ENCODE results near the genes RERE and ENO1.

GRCh38 chr1:8097973-8098421 lies 71.9 kb upstream of the ERRFI1 start:
- PRO-cap = no peak
- RRBS = no CpG with 5 or more reads among the region's 5 CpGs

DNA sequence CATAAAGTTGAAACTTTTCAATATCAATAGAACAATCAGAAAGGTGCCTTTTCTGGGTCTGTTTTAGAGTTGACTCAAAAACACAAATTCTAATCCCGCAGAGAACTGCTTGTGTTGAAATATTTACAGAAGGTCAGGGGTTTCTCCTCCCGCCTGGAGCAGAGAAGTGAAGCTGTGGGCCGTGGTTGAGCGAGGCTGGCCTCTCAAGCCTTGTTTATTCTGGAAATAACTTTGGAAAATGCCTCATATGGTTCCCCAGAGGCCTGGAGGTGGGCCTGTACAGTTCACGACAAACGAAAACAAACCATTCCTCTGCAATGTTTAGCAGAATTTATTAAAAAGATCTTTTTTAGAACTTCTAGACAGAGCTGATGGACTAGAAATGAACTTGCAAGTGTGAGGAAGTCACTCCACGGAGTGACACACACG lies 90.8 kb upstream of the ERRFI1 start:
- PRO-cap = unidirectional peak, plus-strand start at position 161 of the sequence
- RRBS = no CpG with 5 or more reads among the region's 8 CpGs

GRCh38 chr1:8155475-8155902 lies 129.4 kb upstream of the ERRFI1 start:
- PRO-cap = bidirectional peak, plus-strand start at chr1:8155827, minus-strand start at chr1:8155732
- RRBS = no CpG with 5 or more reads among the region's 8 CpGs

- PRO-cap = bidirectional peak, plus-strand start at chr1:8212213, minus-strand start at chr1:8211994
- RRBS = no CpG with 5 or more reads among the region's 31 CpGs
These were observed 106.0 kb upstream of the SLC45A1 start for GRCh38 chr1:8211722-8212477.

DNA sequence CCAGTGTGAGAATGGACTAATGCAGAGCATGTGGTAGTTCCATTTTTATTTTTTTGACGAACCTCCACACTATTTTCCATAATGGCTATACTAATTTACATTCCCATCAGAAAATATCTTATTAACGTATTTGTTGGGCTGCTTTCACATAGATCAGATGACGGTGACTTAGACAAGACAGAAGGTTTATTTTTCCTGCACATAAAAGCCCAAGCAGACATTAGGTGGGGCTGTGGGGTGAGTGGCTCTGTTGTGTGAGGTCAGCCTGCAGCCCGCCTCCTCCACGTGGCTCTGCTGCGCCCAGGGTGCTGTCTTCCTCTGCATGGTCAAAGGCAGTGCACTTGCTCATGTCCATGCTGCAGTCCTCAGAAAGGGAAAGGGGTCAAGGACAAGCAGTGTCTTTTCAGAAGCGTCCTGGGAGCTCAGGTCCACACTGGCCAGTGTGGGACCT lies 36.2 kb upstream of the SLC45A1 start:
- PRO-cap = no peak
- RRBS = no CpG with 5 or more reads among the region's 7 CpGs

- PRO-cap = unidirectional peak, minus-strand start at chr1:8343739
- RRBS = 84% methylated on average over 6 of the region's 45 CpGs
These were observed 25.5 kb downstream of the SLC45A1 start for GRCh38 chr1:8343185-8344036.

GRCh38 chr1:8349943-8350321 lies 32.0 kb downstream of the SLC45A1 start:
- PRO-cap = no peak
- RRBS = 100% methylated on average over 3 of the region's 13 CpGs

GRCh38 chr1:8352877-8353817 lies 35.2 kb downstream of the SLC45A1 start:
- PRO-cap = no peak
- RRBS = no CpG with 5 or more reads among the region's 21 CpGs

GRCh38 chr1:8363790-8364283 lies 45.9 kb downstream of the SLC45A1 start:
- PRO-cap = no peak
- RRBS = no CpG with 5 or more reads among the region's 18 CpGs

- PRO-cap = no peak
- RRBS = 98% methylated on average over 5 of the region's 28 CpGs
These were observed 56.1 kb downstream of the SLC45A1 start for GRCh38 chr1:8373548-8374822.

- PRO-cap = no peak
- RRBS = no CpG with 5 or more reads among the region's 8 CpGs
These were observed 60.6 kb downstream of the SLC45A1 start for GRCh38 chr1:8378450-8379054.

GRCh38 chr1:8427328-8428148 lies 109.6 kb downstream of the SLC45A1 start:
- PRO-cap = no peak
- RRBS = no CpG with 5 or more reads among the region's 9 CpGs

DNA sequence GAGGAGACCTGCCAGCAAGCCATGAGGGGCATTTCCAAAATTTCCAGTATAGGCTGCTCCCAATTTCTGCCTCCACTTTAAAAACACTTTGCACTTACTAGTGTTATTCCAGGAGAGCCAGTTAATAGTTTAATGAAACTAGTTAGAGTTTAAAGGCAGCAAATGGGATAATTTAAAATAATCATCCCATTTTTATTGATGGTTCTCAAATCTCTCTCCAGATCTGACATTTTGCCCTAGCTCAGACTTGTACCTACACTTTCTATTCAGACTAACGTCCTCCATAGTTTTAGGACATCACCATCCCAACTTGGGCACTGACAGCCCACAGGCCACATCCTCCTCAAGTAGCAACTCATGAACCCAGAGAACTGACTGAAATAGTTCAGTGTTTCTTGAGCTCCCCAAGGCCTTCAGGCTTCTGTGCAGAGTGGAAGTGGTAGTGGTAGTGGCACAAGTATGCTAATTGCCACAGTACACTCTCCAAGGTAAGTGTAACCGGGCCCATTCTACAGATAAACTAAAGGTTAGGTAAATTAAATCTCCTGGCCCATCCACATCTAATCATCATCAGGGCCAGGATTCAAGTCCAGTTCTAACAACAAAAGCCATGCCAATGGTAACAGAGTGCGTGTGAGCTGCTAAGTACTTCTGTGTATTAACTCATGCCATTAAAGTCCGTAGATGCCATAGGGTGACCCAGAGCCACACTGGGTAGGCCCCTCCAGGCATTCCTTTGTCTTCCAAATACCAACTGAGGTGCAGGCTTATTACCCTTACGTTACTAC lies 112.6 kb downstream of the SLC45A1 start:
- PRO-cap = no peak
- RRBS = no CpG with 5 or more reads among the region's 5 CpGs

- PRO-cap = no peak
- RRBS = no CpG with 5 or more reads among the region's 5 CpGs
These were observed 205.7 kb downstream of the SLC45A1 start for GRCh38 chr1:8523391-8524155.

- PRO-cap = bidirectional peak, plus-strand start at chr1:8817955, minus-strand start at chr1:8817640
- RRBS = 3% methylated on average over 20 of the region's 35 CpGs
These were observed at the start of gene RERE for GRCh38 chr1:8817560-8817824. Gene RERE, minus strand, starts transcription at chr1:8817640.

DNA sequence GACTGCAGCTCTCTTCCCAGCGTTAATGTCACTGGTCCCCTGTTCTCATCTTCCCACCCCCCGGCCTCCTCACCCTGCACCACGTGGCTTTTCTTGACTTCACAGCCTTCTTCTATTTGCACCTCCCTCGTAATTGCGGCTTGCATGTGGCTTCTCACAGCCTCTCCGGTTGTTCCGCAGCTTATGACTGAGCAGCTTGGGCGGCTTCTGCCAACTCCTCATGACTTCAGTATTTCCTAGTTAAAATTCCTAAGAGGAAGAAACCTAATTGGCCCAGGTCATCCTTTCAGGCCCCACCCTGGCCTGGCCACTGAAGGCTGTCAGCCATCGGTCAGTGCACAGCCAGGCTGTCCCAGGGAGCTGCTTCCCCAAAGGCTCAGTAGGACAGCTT lies 8.5 kb upstream of the RERE start:
- PRO-cap = no peak
- RRBS = 85% methylated on average over 4 of the region's 9 CpGs

DNA sequence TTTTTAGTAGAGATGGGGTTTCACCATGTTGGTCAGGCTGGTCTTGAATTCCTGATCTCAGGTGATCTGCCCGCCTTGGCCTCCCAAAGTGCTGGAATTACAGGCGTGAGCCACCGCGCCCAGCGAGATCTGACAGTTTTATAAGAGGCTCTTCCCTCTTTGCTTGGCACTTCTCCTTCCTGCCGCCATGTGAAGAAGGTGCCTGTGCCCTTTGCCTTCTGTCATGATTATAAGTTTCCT lies 22.5 kb downstream of the ENO1 start:
- PRO-cap = no peak
- RRBS = no CpG with 5 or more reads among the region's 6 CpGs

GRCh38 chr1:8878550-8879594 lies at the start of gene ENO1:
Gene ENO1, minus strand, starts transcription at chr1:8878686.
- PRO-cap = bidirectional peak, plus-strand start at chr1:8878835, minus-strand start at chr1:8878686; bidirectional peak, plus-strand start at chr1:8879386, minus-strand start at chr1:8879082
- RRBS = 2% methylated on average over 51 of the region's 99 CpGs

DNA sequence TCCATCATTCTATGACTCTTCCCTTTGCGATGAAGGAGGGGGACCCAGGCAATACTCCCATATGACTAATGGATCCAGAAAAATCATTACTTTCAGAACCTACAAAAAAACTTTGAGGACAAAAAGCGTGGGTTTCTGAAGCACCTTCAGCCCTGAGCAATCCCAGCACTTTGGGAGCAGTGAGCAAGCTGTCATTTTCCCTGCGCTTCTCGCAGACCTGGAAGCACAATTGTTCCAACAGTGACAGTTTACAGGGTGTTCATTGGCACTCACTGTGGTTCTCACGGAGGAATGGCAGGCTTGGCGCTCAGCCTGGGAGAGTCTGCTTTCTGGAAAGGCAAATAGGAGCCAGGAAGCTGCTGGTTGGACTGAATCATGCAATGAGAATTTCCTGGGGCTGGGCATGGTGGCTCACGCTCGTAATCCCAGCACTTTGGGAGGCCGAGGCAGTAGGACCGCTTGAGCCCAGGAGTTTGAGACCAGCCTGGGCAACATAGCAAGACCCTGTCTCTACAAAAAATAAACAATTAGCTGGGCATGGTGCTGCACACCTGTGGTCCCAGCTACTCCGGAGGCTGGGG lies 40.1 kb downstream of the SLC2A7 start:
- PRO-cap = no peak
- RRBS = no CpG with 5 or more reads among the region's 11 CpGs

GRCh38 chr1:9066787-9067614 lies 2.4 kb downstream of the SLC2A5 start:
- PRO-cap = no peak
- RRBS = no CpG with 5 or more reads among the region's 23 CpGs